Astrocyte (in vitro differentiated cells and primary cell): ENCODE measurements around a stretch of chr3.

- PRO-cap = no peak
- RRBS, 2 experiments = no CpG with 5 or more reads among the region's 6 CpGs
Measured at GRCh38 chr3:57971970-57972468, 36.2 kb upstream of the FLNB start.

GRCh38 chr3:57978225-57978834, 29.9 kb upstream of the FLNB start:
- PRO-cap = no peak
- RRBS, 2 experiments = no CpG with 5 or more reads among the region's 8 CpGs

GRCh38 chr3:57998518-57999277, 9.5 kb upstream of the FLNB start:
- PRO-cap = no peak
- RRBS, 2 experiments = no CpG with 5 or more reads among the region's 10 CpGs

GRCh38 chr3:57999406-57999853, 8.8 kb upstream of the FLNB start:
- PRO-cap = no peak
- RRBS, 2 experiments = no CpG with 5 or more reads among the region's 7 CpGs

DNA sequence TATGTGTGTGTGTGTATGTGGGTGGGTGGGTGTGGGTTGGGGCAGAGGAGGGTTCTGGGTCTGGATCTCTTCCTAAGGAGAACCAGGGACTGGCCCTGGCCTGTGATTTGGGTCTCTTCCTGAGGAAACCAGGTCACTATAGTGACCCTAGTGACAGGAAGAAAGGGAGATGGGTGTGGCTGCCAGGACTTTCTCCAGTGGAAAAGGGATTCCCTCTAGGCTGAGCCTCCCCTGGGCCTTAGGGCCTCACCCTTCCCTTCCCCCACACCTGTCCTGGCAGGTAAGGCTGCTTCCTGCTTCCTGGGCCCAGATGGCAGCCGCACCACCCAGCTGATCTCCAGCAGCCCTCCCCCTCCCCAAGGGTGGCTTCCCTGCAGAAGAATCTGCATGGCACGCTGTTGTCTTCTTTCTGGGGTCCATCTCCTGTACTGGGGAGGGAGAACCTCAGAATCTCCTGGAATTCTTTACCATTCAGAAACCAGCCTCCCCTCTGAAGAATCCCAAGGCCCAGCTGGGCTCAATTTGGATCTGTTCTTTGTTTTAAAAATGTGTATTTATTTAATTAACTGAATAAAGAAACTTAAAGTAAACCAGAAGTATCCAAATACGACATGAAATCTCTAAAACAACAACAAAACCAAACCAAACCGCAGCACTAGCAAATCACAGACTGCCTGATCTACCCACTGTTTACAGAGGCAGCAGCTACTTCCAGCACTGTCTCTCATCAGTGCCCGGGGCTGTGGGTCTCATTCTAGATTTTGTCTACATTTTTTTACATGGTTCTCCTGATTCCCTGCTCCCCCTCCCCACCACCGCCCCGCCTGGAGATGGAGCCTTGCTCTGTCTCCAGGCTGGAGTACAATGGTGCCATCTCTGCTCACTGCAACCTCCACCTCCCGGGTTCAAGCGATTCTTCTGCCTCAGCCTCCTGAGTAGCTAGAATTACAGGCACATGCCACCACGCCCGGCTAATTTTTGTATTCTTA, 2.2 kb downstream of the FLNB start:
- PRO-cap = no peak
- RRBS, 2 experiments = no CpG with 5 or more reads among the region's 11 CpGs

DNA sequence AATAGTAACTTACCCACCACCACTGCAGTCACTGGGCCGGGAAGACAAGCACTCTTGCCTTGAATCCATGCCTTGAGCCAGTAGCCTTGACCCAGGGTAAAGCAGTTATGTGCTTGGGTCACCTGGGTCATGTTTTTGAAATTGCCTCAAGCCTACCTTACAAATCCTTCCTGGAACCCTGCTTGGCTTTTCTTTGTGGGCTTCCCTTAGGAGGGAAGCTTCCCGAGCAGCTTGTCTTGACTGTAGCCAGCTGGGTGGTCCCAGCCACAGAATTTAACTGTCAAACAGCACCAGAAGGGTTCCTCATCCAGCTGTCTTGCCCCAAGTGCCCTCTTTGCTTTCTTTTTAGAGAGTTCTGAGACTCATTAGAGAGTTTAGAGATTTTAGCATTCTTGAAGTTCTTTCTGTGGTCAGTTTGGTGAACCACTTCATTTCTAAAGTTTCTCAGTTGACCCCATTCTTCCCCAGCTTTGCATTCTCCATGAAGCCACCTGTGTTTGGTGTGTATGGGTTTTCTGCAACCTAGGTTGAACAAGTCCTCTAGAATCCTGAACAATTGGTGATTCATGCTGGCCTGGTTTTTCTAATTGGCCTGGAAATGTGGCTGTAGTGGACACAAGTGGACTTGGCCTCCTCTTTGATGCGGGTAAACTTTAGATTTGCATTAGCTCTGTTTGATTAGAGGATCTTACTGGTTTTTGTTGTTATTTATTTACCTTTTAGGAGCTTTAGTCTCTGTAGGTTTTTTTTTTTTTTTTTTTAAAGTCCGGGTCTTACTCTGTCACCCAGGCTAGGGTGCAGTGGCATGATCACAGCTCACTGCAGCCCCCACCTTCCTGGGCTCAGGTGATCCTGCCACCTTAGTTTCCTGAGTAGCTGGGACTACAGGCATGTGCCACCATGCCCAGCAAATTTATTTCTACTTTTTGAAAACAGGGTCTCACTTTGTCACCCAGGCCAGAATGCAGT, 33.7 kb downstream of the FLNB start:
- PRO-cap = no peak
- RRBS, 2 experiments = no CpG with 5 or more reads among the region's 4 CpGs

GRCh38 chr3:58102896-58103774, 94.9 kb downstream of the FLNB start:
- PRO-cap = no peak
- RRBS, 2 experiments = no CpG with 5 or more reads among the region's 14 CpGs

DNA sequence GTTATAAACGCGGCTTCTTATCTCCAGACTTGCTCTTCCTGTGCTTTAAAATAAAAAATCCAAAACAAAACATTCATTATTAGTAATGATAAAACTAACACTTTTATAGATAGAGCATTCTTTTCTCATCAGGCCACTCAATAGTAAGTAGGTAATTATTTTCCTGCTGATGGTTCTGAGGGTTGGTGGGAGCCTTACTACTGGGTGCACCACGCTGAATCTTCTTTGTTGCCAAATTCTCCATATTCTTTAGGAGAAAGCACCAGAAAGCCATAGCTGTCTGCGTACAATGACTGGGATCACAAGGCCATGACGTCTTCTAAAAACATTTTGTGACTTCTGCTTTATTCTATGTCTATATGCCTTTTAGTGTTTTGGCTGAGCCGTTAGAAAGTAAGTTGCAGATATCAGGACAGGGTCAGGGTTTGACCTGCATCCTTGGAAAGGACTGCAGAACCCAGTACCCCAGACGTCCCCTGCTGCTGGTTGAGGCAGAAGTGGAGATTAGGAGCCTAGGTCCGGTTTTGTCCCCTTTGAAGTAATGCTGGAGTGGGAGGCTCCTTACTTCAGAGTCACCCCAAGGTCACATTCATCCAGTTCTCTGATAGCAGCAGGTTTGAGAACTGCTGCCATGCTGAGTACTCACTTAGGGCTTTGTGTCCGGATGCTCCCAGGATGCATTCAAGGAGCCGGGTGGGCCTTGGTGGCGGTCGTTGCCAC, 95.6 kb downstream of the DNASE1L3 start:
- PRO-cap = no peak
- RRBS, 2 experiments = no CpG with 5 or more reads among the region's 12 CpGs

GRCh38 chr3:58153176-58153675, 57.5 kb downstream of the DNASE1L3 start:
- PRO-cap = no peak
- RRBS, 2 experiments = 96 to 97% methylated on average over 7 of the region's 19 CpGs

- PRO-cap = no peak
- RRBS, 2 experiments = no CpG with 5 or more reads among the region's 8 CpGs
Measured at GRCh38 chr3:58174049-58174684, 36.6 kb downstream of the DNASE1L3 start.

DNA sequence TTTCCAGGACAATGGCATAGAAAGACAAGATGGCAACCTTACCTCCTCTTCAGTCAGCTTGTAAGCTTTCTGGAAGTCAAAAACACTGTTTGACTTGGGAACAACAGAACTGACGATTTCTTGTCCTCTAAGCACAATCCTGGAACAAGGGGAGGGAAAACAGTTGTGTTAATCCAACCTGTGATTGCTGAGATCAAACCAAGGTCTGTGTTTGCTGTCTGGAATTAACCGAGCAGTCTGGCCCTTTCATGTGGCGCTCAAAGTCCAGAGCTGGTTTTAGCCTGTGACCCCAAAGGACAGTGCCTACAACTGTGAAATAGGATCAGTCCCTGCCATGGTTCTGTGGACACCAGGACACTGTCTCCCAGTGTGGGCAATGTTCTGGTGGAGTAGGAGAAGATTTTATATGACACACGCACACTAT, 17.5 kb downstream of the DNASE1L3 start:
- PRO-cap = no peak
- RRBS, 2 experiments = no CpG with 5 or more reads among the region's 4 CpGs

GRCh38 chr3:58272253-58272655, 33.8 kb upstream of the RPP14 start:
- PRO-cap = no peak
- RRBS, 2 experiments = no CpG with 5 or more reads among the region's 2 CpGs

- PRO-cap = no peak
- RRBS, 2 experiments = no CpG with 5 or more reads among the region's 8 CpGs
Measured at GRCh38 chr3:58355710-58356539, 23.2 kb downstream of the PXK start.

- PRO-cap = unidirectional peak, plus-strand start at chr3:58420681
- RRBS, 2 experiments = no CpG with 5 or more reads among the region's 9 CpGs
Measured at GRCh38 chr3:58420159-58420955, 13.3 kb downstream of the PDHB start.

DNA sequence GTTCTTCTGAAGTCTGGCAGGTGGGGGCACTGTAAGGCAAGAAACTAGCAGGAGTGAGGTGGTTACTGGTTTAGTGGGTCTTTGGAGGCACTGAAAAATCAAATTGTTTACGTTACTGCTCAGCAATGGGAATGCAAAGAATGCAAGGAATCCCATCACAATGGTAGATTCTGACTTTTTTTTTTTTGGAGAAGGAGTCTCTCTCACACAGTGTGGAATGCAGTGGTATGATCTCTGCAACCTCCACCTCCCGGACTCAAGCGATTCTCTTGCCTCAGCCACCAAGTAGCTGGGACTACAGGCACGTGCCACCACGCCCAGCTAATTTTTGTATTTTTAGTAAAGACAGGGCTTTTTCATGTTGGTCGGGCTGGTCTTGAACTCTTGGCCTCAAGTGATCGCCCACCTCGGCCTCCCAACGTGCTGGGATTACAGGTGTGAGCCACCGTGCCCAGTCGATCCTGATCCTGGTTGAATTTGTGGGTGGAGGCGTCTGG, 16.3 kb downstream of the FAM107A start:
- PRO-cap = no peak
- RRBS, 2 experiments = no CpG with 5 or more reads among the region's 12 CpGs

DNA sequence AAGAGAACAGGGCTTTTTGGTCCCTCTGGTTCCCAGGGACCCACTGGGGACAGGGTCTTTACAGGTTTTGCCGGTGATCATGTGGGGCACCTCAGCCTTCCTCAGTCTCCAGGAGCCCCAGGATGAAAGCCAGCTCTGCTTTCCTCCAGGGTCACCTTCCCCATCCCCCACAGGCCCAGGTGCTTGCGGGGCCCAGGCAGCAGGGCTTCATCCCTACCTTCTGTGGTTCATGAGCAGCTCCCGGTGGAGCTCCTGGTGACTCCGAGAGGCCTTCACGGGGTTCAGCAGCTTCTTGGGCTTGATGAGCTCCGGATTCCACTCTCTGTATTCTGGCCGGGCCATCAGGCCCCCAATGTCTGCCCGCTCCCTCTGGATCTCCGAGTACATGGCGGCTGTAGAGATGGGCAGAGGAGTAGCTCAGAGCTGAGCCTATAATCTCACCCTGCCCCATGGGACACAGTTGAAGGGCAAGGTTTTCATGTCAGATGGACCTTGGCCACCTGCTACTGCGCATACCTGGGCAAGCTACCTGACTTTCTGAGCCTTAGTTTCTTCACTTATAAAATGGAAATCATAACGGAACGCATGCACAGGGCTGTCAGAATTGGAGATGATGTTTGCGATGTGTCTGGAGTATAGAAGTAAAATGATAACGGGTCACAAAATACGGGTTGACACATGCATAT, 7.6 kb downstream of the FAM107A start:
- PRO-cap = no peak
- RRBS, 2 experiments = 88 to 89% methylated on average over 4 of the region's 16 CpGs

DNA sequence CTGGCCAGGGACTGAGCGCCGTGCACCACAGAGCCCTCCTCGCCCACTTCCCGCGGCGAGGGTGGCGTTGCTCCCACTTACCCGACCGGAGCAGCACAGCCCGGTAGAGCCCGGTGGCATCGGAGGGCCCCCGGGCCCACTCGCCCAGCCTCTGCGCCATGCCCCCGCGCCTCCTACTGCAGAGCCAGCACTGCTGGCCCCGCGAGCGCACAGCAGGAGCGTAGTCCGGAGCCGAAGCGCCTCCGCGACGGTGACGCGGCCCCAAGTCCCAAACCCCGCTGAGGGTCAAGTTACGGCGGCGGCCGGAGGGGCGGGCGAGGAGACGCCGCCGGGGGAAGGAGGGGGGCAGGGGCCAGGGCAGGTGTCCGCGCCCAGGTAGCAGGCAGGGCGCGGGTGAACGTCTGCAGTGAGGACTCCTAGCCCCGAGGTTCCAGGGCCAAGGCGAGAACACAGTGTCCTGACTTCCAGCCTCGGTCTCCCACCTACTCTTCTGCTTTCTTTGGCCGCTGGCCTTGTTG, 9.6 kb upstream of the FAM107A start:
- PRO-cap = no peak
- RRBS, 2 experiments = 11 to 39% methylated on average over 21 of the region's 48 CpGs

GRCh38 chr3:58670599-58671225, 4.1 kb upstream of the FAM3D start:
- PRO-cap = no peak
- RRBS, 2 experiments = no CpG with 5 or more reads among the region's 8 CpGs

DNA sequence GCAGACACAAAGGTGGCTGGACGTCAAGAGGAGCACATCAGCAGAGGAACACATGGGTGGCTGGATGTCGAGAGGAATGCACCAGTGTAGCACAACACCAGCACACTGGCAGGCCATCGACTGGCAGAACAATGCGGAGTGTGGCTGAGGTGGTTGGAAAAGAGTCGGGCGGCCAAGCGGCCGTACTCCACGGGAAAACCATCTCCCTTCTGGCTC, 335.3 kb upstream of the CFAP20DC start:
- PRO-cap = no peak
- RRBS, 2 experiments = no CpG with 5 or more reads among the region's 9 CpGs

GRCh38 chr3:59450949-59451815, 401.4 kb upstream of the CFAP20DC start:
- PRO-cap = no peak
- RRBS, 2 experiments = no CpG with 5 or more reads among the region's 6 CpGs